Mucosa of descending colon (tissue), 1 donor: Measurements from ENCODE around the gene PLCH1.

- PRO-cap = bidirectional peak, plus-strand start at chr3:152269980, minus-strand start at chr3:152269728; unidirectional peak, minus-strand start at chr3:152270514
Measured at GRCh38 chr3:152269772-152270559, 1.2 kb downstream of the MBNL1 start.

GRCh38 chr3:152278376-152279518 is 10.0 kb downstream of the MBNL1 start:
- PRO-cap = no peak

DNA sequence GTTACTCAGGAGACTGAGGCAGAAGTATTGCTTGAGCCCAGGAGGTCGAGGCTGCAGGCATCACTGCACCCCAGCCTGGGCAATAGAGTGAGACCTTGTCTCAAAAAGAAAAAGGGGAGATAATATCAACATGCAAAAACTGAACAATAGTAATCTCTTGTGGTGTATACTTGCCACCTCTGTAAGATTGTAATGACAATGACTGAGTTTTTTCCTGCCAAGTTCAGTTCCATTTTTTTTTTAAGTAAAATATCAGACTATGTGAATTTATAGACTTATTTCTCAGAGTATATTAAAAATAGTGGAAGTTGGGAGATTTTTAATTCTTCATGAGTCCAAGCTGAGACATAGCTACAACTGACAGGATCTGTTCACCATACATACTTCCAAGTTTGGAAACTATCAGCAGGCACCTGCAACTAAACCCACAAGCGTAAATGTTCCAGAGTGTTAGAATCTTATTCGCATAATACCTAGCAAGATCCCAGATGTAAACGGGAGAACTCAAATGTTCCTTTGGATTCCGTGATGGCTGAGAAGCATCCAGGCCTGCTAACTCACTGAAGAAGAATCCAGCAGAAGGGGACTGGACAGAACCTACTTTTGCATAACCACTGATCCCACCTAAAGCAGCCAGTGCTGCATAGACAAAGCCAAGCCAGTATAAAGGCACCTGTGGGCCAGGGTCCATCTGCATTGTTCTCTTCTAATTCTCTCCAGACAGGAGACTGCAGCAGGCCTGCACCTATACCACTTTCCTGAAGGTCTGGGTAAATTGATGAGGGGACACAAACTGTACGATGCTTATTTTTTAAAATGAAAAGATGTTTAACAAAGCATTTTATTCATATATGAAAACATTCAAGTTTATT is 71.7 kb downstream of the MBNL1 start:
- PRO-cap = no peak

DNA sequence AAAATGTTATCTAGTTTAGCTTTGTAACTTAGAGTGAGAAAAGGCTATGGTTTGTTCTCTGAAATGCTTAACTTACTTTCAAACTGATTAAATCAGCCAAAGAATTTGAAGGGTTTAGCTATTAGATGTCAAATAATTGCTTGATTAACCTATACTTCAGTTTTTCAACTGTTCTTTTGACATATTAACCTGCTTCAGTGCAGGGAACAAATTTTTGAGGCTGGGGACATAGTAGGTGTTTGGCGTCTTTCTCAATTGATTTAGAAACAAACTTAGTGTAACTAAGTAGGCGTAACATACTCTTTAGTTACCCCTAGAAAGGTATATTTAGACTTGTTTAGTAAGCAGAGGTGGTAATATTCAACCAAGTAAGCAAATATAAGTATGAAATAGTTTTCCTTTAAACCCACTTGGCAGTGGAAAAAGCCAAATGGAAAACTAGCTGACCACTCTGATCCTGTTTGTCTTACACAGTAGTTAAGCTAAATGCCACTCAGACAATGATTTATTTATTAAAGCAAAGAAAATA is 113.1 kb downstream of the MBNL1 start:
- PRO-cap = no peak

GRCh38 chr3:153165319-153166260 is 3.6 kb downstream of the RAP2B start:
- PRO-cap = no peak

DNA sequence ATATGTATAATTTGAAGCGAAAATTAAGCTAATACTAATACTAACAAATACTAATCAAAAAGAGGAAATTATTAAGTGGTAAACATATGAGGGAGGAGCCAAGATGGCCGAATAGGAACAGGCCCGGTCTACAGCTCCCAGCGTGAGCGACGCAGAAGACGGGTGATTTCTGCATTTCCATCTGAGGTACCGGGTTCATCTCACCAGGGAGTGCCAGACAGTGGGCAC is 344.2 kb downstream of the RAP2B start:
- PRO-cap = no peak

- PRO-cap = no peak
Measured at GRCh38 chr3:153624725-153625001, 462.6 kb downstream of the RAP2B start.

GRCh38 chr3:153628411-153629173 is 466.6 kb downstream of the RAP2B start:
- PRO-cap = unidirectional peak, minus-strand start at chr3:153628894

DNA sequence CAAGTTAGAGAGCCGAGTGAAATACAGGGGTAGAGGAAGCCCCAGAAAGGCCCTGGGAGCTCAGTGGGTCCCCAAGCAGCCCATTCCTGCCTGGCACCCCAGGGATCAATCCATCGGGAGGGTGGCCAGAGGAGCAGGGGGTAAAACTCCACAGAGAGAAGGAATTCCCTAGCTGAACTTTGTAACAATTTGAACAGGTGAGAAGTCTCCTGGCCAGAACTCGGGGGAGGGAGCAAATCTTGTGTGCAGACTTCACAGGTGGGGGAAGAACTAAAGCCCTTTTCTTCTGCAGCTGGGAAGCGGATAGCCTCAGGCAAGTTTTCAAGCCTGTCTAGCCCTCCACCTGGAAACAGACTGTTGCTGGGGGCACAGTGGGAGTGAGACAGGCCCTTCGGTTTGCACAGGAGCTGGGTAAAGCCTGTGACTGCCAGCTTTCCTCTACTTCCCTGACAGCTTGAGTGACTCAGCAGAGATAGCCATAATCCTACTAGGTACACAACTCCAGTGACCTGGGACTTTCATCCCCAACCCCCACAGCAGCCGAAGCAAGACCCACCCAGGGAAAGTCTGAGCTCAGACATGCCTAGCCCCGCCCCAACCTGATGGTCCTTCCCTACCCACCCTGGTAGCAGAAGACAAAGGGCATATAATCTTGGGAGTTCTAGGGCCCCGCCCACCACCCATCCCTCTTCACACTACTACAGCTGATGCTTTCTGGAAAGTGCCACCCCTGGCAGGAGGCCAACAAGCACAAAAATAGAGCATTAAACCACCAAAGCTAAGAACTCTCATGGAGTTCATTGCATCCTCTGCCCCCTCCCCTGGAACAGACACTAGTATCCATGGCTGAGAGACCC is 478.7 kb downstream of the RAP2B start:
- PRO-cap = no peak

- PRO-cap = no peak
Measured at GRCh38 chr3:154138145-154138788, 17.1 kb downstream of the ARHGEF26 start.

- PRO-cap = no peak
Measured at GRCh38 chr3:154276101-154276575, 48.1 kb downstream of the DHX36 start.

DNA sequence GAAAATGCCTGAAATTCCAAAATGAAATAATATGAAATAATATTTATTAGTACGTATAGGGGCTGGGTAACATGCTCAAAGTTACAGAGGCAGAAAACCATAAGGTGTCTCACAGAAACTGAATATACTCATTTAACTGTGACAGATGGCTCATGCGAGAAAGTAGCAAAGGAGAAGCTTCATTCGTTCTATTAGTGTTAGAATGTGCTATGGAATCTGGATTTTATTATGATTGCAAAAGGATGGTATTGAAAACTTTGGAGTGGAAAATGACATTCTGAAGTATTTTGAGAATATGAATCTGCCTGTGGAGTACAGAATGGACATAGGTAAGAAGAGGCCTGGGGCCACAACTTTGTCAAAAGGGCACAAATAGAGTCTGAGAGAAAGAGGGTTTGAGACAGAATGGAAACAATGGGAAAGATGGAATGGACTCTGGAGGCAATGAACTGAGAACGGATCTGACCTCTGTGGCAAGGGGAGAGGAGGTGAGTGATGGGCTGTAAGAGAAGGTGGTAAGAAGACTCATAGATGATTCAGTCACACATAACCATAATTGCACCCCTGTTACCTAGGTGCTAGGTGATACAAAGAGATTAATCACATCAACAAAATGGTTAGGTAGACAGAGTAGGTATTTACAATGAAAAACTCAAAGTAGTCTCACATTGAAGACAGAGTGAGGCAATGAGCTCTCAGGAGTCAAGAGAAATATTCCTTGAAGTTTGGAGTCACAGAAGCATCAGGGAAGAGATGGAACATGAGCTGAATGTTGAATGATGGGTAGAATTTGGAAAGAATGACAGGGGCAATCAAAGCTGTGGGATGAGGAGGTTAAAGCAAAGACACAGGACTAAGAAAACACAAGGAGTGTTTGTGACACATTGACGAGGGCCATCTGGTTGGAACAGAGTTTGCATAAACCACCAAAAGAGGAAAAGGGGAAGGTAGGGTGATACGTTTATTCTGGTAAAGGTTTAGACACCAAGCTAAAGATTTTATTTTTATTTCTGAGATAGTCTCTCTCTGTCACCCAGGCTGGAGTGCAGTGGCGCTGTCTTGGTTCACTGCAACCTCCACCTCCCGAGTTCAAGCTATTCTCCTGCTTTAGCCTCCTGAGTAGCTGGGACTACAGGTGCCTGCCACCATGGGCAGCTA is 32.5 kb downstream of the MME start:
- PRO-cap = no peak

GRCh38 chr3:155138708-155139155 is 58.6 kb downstream of the MME start:
- PRO-cap = no peak

DNA sequence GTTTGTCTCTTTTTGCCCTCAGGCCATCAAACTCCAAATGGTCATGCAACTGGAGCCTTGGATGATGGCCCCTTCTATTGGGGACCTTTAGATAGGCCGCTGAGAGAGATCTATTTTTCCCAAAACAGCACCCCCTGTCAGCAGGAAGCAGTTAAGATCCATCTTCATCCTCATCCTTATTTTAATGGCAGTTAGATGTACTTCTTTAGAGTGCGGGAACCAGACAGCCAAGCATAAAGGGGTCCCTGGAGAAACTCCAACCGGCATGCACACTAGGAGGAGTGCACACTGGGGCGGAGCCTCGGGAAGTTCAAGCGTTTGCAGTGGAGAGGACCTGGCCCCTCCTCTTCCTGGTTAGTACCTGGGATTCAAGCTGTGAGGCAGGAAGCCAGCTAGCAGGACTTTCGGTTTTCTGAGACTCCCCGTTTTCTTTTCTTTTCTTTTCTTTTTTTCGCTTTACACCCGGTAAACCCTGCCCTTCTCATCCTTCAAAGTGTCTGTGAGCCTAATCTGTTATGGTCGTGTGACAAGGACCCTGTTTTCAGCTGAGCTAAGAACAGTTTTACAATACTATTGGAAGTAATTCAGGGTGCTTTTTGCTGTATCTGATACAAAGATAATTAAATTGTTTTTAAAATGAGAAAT is 32.0 kb upstream of the STRIT1 start:
- PRO-cap = no peak

- PRO-cap = no peak
Measured at GRCh38 chr3:155701832-155702557, 42.9 kb downstream of the PLCH1 start.

DNA sequence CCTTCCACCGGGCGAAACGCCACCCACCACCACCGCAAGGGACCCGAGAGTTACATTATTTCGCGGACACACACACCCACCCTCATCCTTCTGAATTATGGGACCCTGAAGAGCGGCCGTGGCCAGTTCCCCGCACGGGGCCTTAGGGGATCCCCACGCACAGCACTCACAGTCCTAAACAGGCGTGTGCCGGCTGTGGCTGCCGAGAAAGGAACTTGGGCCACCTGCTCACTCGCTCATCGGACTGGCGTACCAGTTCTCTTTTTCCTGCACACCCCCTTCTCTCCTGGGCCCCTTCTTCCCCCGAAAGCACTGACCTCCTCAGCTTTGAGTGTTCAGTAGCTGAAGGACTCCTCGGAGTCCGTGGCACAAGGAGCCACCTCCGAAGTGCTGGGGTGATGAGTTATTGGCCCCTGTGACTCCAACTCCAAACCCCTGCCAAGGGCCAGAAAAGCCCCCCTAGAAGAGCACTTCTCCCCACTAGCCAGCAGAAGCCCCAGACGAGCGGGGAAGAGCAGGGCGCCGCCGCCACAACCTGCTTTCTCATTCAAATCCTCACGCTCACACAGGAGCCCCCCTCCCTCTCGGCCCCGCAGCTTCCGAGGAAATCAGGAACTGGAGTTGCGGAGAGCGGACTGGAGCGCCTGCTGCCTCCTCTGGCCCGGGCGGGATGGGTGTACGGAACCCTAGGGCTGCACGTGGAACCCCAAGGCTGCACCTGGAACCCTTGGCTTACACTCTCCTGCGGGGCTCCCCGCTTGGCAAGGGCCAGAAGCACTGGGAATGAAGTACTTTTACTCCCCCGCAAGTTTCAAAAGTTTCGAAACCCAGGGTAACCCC is at the start of gene PLCH1:
Gene PLCH1, minus strand, starts transcription at position 549 of the 840 bp plus-strand sequence.
- PRO-cap = bidirectional peak, plus-strand start at position 653 of the sequence, minus-strand start at position 545 of the sequence

GRCh38 chr3:155987125-155987483 is 116.7 kb downstream of the GMPS start:
- PRO-cap = no peak

- PRO-cap = no peak
Measured at GRCh38 chr3:156042035-156042431, 78.3 kb upstream of the KCNAB1 start.

DNA sequence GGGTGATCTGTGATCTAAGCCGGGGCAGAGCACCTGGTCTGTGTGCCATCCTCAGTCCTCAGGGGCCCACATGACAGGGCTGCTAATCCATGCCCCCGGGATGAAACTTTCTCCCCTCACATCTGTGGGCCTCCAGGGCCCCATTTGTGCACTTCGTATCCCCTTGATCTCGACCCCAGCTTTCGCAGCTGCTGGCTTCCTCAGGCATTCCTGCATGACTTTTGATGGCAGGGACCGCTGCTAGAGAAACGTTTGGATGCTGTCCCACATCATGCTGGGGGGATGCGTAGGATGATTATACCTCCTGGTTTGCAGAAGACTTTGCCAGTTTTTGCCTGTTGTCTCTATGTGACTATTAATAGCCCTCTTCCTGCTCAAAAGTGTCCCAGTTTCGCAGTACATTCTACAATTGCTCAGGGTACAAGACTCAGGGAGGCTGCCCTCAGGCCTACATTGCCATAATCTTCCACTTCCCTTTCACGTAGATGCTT is 10.4 kb upstream of the KCNAB1 start:
- PRO-cap = no peak

GRCh38 chr3:156217411-156218105 is 97.2 kb downstream of the KCNAB1 start:
- PRO-cap = no peak